ENCODE measurements around a stretch of chr15.

DNA sequence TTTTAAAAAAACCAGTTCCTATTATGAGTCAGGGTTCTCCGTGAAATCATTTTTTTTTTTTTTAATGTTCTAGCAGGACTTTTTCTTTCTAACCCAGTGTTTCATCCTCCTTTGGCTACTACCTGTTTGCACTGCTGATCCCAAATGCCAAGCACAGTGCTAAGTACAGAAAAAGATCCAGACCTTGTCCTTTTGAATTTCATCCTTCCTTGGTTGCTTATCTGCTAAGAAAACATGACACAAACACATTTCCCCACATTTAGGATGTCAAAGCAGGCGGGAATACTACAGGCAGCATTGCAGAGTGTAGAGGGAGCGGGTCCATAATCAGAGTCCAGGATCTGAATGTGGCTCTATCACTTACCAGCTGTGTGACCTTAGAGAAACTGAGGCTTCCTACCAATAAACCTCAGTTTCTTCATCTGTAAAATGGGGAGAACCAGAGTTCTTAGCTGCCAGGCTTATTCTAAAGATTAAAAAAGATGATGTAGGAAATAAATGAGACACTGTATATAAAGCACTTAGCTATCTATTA, 37.2 kb upstream of the ANPEP start:
- RAMPAGE, long total RNA: no peak
- RRBS, 2 experiments: no CpG with 5 or more reads among the region's 3 CpGs
CAGE:
- cytosol, long polyA minus RNA: no peak
- cytosol, long polyA plus RNA: no peak
- long polyA plus RNA: no peak
- nucleolus, long total RNA: no peak
- nucleus, long polyA plus RNA: no peak
- nucleus, long total RNA: no peak

DNA sequence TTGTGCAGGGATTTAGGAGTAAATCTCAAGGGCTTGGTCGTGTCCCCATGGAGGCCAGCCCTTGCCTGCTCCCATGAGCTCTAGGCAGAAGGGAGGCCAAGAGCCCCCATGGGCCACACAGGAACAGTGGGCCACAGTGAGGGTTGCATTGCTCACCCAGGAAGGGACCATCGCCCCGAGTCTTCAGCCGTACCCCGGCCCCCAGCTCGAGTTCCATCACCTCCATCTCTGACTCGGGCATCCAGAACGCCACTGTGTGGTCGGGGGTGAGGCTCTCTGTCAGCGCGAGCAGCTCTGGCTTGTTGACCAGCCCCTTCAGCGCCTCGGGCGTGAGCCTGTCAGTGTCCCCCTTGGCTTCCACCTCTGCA, 9.1 kb downstream of the ARPIN start:
- RAMPAGE, long total RNA: no peak
- RRBS, 2 experiments: no CpG with 5 or more reads among the region's 14 CpGs
CAGE:
- cytosol, long polyA minus RNA: no peak
- cytosol, long polyA plus RNA: no peak
- long polyA plus RNA: no peak
- nucleolus, long total RNA: no peak
- nucleus, long polyA plus RNA: no peak
- nucleus, long total RNA: no peak

DNA sequence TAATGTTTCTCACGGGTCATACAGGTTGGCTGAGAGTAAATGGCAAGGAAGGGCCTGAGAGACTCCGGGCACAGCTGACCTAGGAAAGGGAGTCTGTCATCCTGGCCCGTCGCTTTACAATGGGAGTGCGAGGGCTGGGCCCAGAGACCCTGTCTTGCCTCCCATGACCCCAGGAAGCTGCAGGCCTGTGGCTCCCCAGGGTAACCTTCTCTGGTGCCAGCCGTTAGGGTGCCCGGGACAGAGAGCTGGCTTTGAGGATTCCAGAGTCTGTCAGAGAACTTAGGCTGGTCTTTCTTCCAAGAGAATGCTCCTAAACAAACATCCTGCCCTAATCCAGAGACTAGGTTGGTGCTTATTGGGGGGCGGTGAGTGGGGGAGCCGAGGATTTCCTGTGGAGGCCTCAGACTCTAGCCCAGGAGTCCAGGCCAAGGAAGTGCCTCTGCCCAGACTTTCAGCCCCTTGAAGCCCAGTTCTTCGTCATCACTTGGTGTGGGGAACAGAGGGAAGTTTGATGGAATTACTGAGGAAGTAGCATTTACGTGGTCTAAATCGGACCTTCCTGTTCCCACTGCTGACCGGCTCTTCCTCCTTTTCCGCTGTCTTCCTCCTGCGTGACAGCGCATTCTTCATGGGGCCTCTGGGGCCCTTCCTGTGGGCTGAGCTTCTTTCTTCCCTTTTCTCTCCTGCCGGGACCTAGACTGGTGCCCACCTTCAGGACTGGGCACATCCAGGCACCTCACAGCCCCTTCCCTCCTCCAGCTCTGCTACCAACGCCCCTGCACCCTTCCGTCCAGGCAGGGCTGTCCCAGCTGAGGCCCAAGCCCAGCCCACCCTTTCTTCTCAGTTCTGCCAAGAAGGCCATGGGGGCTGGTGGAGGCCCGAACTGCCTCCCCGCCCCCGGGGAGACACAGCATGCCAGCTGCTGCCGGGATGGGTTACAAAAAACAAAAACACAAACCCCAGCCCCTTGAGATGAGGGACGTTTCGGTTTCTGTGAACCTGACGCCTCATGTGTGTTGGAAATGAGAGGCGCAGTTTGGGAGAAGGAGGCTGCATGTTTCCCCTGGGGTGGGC, 18.8 kb downstream of the ZNF710 start:
- RAMPAGE, long total RNA: no peak
- RRBS, 2 experiments: 44% methylated on average over 1 of the region's 27 CpGs; no CpG with 5 or more reads in 1 of the 2 experiments
CAGE:
- cytosol, long polyA minus RNA: no peak
- cytosol, long polyA plus RNA: no peak
- long polyA plus RNA: no peak
- nucleolus, long total RNA: no peak
- nucleus, long polyA plus RNA: no peak
- nucleus, long total RNA: no peak

GRCh38 chr15:90037016-90038006, 36.2 kb downstream of the ZNF710 start:
- RAMPAGE, long total RNA: no peak
- RRBS, 2 experiments: no CpG with 5 or more reads among the region's 15 CpGs
CAGE:
- cytosol, long polyA minus RNA: no peak
- cytosol, long polyA plus RNA: no peak
- long polyA plus RNA: no peak
- nucleolus, long total RNA: no peak
- nucleus, long polyA plus RNA: no peak
- nucleus, long total RNA: no peak

GRCh38 chr15:90067172-90067748, 35.0 kb downstream of the IDH2 start:
- RAMPAGE, long total RNA: no peak
- RRBS, 2 experiments: 94 to over 99% methylated on average over 6 to 9 of the region's 45 CpGs
CAGE:
- cytosol, long polyA minus RNA: no peak
- cytosol, long polyA plus RNA: no peak
- long polyA plus RNA: no peak
- nucleolus, long total RNA: no peak
- nucleus, long polyA plus RNA: no peak
- nucleus, long total RNA: no peak

- RAMPAGE, long total RNA: no peak
- RRBS, 2 experiments: 100% methylated on average over 1 of the region's 5 CpGs; no CpG with 5 or more reads in 1 of the 2 experiments
CAGE:
- cytosol, long polyA minus RNA: no peak
- cytosol, long polyA plus RNA: no peak
- long polyA plus RNA: no peak
- nucleolus, long total RNA: no peak
- nucleus, long polyA plus RNA: no peak
- nucleus, long total RNA: no peak
Observed at GRCh38 chr15:90145164-90145498, 42.9 kb upstream of the IDH2 start.

DNA sequence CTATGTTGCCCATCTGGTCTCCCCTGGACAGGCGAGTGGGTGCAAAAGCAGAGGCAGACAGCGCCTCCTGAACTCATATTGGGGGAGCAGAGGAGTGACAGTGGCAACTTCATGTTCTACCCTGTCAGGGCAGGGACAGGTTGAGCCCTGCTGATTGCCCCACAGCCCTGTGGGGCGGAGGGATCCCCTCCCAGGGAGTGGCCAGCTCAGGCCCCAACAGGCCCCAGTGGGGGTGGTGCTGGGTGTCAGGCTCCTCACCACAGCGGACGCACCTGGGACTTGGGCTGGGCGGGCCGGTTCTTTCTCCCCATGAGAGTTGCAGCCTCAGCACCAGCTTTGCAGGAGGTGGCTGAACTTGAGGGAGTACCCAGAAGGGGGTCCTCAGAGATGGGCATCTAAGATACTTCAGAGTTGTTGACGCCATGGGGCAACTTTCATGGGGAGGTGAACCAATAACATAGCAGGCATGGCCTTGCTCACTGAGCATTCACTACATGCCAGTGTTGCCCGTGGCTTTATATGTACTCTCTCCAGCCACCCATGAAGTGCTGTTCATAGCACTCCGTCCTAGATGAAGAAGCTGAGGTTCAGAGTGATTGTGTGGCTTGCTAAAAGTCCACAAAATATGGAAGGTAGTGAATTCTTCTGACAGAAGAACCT, 10.0 kb upstream of the SEMA4B start:
- RAMPAGE, long total RNA: no peak
- RRBS, 2 experiments: no CpG with 5 or more reads among the region's 10 CpGs
CAGE:
- cytosol, long polyA minus RNA: no peak
- cytosol, long polyA plus RNA: no peak
- long polyA plus RNA: no peak
- nucleolus, long total RNA: no peak
- nucleus, long polyA plus RNA: no peak
- nucleus, long total RNA: no peak

GRCh38 chr15:90221236-90221850, 12.4 kb downstream of the CIB1 start:
- RAMPAGE, long total RNA: no peak
- RRBS, 2 experiments: no CpG with 5 or more reads among the region's 13 CpGs
CAGE:
- cytosol, long polyA minus RNA: no peak
- cytosol, long polyA plus RNA: no peak
- long polyA plus RNA: no peak
- nucleolus, long total RNA: no peak
- nucleus, long polyA plus RNA: no peak
- nucleus, long total RNA: no peak

- RAMPAGE, long total RNA: no peak
- RRBS, 2 experiments: 1 to 2% methylated on average over 20 to 28 of the region's 53 CpGs
CAGE:
- cytosol, long polyA minus RNA: no peak
- cytosol, long polyA plus RNA: no peak
- long polyA plus RNA: no peak
- nucleolus, long total RNA: no peak
- nucleus, long polyA plus RNA: no peak
- nucleus, long total RNA: no peak
Observed at GRCh38 chr15:90664738-90665500, 52.2 kb upstream of the BLM start.

GRCh38 chr15:90665501-90666295, 51.4 kb upstream of the BLM start:
- RAMPAGE, long total RNA: no peak
- RRBS, 2 experiments: 0 to under 1% methylated on average over 9 of the region's 50 CpGs
CAGE:
- cytosol, long polyA minus RNA: no peak
- cytosol, long polyA plus RNA: no peak
- long polyA plus RNA: no peak
- nucleolus, long total RNA: no peak
- nucleus, long polyA plus RNA: start-site peak on the plus strand at chr15:90665715-90665831, 23 and 21 reads in 2 replicates
- nucleus, long total RNA: no peak

- RAMPAGE, long total RNA: start-site peak on the plus strand at chr15:90839665-90839709, 148 and 27 reads in 2 replicates
- RRBS, 2 experiments: no CpG with 5 or more reads among the region's 27 CpGs
CAGE:
- cytosol, long polyA minus RNA: no peak
- cytosol, long polyA plus RNA: no peak
- long polyA plus RNA: no peak
- nucleolus, long total RNA: no peak
- nucleus, long polyA plus RNA: no peak
- nucleus, long total RNA: no peak
Observed at GRCh38 chr15:90839280-90840338, 28.8 kb upstream of the FURIN start.

DNA sequence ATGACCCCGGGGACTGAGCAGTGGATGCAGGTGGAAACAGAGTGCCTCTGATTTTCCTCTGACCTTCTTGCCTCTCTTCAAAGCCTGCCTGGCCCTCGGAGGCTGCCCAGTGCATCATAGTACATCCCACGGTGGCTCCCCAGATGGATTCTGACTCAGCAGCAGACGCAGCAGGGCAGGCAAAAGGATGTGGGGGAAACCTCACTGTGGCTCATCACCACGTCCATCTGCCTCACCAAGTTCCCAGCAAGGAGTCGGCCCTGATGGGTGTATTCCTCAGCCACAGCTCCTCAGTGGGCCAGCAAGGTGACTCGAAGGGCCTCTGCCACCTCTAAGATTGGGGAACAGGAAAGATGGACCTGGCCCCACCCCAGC, 15.7 kb upstream of the FURIN start:
- RAMPAGE, long total RNA: no peak
- RRBS, 2 experiments: no CpG with 5 or more reads among the region's 7 CpGs
CAGE:
- cytosol, long polyA minus RNA: no peak
- cytosol, long polyA plus RNA: no peak
- long polyA plus RNA: no peak
- nucleolus, long total RNA: no peak
- nucleus, long polyA plus RNA: no peak
- nucleus, long total RNA: no peak

DNA sequence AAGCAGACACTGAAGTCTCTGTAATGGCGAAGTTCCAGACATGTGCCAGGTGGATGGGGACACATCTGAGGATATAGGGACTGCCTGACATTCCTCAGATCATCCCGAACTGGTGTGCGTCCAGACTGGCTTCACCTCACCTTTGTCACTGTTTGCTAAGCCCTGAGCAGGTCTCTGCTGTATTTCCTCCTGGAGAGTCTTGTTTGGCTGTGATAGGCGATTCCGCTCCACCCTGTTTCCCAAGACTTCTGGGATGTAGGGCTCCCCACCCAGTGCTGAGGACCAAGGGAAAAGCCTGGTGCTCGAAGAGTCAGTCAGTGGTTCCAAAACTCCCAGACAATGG, 11.1 kb upstream of the FURIN start:
- RAMPAGE, long total RNA: no peak
- RRBS, 2 experiments: no CpG with 5 or more reads among the region's 6 CpGs
CAGE:
- cytosol, long polyA minus RNA: no peak
- cytosol, long polyA plus RNA: no peak
- long polyA plus RNA: no peak
- nucleolus, long total RNA: no peak
- nucleus, long polyA plus RNA: no peak
- nucleus, long total RNA: no peak

GRCh38 chr15:90869495-90870704, 1.5 kb downstream of the FURIN start:
- RAMPAGE, long total RNA: no peak
- RRBS, 2 experiments: no CpG with 5 or more reads among the region's 16 CpGs
CAGE:
- cytosol, long polyA minus RNA: no peak
- cytosol, long polyA plus RNA: no peak
- long polyA plus RNA: no peak
- nucleolus, long total RNA: no peak
- nucleus, long polyA plus RNA: no peak
- nucleus, long total RNA: no peak

- RAMPAGE, long total RNA: no peak
- RRBS, 2 experiments: 100% methylated on average over 1 of the region's 26 CpGs; no CpG with 5 or more reads in 1 of the 2 experiments
CAGE:
- cytosol, long polyA minus RNA: no peak
- cytosol, long polyA plus RNA: no peak
- long polyA plus RNA: no peak
- nucleolus, long total RNA: no peak
- nucleus, long polyA plus RNA: no peak
- nucleus, long total RNA: no peak
Observed at GRCh38 chr15:90912015-90912656, 9.0 kb downstream of the MAN2A2 start.

GRCh38 chr15:90916407-90917010, 13.4 kb downstream of the MAN2A2 start:
- RAMPAGE, long total RNA: no peak
- RRBS, 2 experiments: no CpG with 5 or more reads among the region's 15 CpGs
CAGE:
- cytosol, long polyA minus RNA: no peak
- cytosol, long polyA plus RNA: no peak
- long polyA plus RNA: no peak
- nucleolus, long total RNA: no peak
- nucleus, long polyA plus RNA: no peak
- nucleus, long total RNA: no peak

GRCh38 chr15:90961835-90962514, 7.3 kb downstream of the RCCD1 start:
- RAMPAGE, long total RNA: no peak
- RRBS, 2 experiments: no CpG with 5 or more reads among the region's 5 CpGs
CAGE:
- cytosol, long polyA minus RNA: no peak
- cytosol, long polyA plus RNA: no peak
- long polyA plus RNA: no peak
- nucleolus, long total RNA: no peak
- nucleus, long polyA plus RNA: no peak
- nucleus, long total RNA: no peak

GRCh38 chr15:91422916-91423133, 322.8 kb downstream of the SV2B start:
- RAMPAGE, long total RNA: no peak
- RRBS, 2 experiments: no CpG with 5 or more reads among the region's 1 CpG
CAGE:
- cytosol, long polyA minus RNA: no peak
- cytosol, long polyA plus RNA: no peak
- long polyA plus RNA: no peak
- nucleolus, long total RNA: no peak
- nucleus, long polyA plus RNA: no peak
- nucleus, long total RNA: no peak

DNA sequence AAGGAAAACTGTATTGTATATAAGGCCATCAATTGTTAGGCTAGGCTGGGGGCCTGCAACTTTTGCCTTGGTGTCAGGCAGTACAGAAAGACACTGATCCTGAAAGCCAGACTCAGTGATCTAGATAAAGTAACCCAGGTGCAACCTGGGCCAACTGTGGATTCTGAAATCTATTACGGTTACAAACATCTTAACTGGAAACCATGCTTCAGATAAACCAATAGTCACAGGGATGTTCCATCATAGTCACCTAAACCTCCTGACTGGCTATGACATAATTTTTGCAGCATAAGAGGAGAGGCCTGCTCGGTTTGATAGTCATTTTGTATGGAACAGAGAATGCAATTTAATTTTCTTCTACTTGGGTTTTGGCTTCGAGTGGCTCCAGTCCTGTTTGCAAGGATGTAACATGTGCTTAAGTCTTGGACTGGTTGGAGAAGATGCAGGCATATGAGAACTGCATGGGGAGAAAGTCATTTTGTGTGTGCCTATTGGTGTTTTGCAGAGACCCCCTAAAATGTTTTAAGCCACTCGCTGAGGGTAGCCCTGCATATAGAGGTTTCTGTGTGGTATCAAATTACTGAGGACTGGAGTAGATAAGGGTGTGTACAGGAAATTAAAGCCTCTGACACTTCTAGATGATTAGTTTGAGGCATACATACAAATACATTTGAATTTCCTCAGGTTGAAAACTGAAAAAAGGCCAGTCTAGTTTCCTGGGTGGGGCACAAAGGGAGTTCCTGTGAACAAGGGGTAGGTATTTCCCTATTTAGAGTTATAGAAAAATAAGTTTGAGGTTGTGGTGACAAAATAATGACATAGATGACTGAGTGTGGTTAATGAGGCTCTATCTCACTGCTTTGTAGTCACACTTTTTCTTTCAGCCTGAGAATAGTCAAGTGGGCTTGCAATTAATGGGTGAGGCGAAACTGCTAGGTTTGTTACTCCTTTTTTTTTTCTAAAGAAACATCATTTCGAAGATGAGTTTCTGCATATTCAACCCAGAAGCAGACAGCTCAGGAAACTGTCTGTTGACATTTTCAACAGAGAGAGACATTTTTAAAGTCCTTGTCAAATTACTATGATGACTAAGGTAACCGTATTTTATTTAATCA, 4.0 kb downstream of the SLCO3A1 start:
- RAMPAGE, long total RNA: no peak
- RRBS, 2 experiments: no CpG with 5 or more reads among the region's 7 CpGs
CAGE:
- cytosol, long polyA minus RNA: no peak
- cytosol, long polyA plus RNA: no peak
- long polyA plus RNA: no peak
- nucleolus, long total RNA: no peak
- nucleus, long polyA plus RNA: no peak
- nucleus, long total RNA: no peak

DNA sequence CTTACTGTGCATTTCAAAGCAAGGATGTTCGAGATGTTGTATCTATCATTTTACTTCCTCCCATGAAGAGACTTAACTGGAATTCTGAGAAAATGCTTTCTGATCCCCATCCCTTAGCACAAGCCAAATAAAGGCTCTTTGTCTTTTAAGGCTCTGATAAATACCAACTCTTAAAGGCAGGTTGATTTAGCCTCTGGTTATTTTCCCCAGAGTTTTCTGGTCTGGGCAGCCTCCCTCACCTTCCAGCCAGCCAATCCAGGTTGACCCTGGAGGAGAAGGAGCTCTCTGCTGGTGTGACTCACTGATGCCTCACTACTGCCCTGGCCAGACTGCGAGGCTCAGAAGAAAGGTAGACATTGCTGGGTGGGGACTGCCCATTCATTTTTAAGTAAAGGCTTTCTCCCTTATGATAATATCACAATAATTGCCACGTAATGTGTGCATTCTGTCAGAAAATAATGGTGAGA, 37.1 kb downstream of the SLCO3A1 start:
- RAMPAGE, long total RNA: no peak
- RRBS, 2 experiments: no CpG with 5 or more reads among the region's 3 CpGs
CAGE:
- cytosol, long polyA minus RNA: no peak
- cytosol, long polyA plus RNA: no peak
- long polyA plus RNA: no peak
- nucleolus, long total RNA: no peak
- nucleus, long polyA plus RNA: no peak
- nucleus, long total RNA: no peak